Jurkat, Clone E6-1 (cell line): ENCODE measurements around the gene PLXNA4.

DNA sequence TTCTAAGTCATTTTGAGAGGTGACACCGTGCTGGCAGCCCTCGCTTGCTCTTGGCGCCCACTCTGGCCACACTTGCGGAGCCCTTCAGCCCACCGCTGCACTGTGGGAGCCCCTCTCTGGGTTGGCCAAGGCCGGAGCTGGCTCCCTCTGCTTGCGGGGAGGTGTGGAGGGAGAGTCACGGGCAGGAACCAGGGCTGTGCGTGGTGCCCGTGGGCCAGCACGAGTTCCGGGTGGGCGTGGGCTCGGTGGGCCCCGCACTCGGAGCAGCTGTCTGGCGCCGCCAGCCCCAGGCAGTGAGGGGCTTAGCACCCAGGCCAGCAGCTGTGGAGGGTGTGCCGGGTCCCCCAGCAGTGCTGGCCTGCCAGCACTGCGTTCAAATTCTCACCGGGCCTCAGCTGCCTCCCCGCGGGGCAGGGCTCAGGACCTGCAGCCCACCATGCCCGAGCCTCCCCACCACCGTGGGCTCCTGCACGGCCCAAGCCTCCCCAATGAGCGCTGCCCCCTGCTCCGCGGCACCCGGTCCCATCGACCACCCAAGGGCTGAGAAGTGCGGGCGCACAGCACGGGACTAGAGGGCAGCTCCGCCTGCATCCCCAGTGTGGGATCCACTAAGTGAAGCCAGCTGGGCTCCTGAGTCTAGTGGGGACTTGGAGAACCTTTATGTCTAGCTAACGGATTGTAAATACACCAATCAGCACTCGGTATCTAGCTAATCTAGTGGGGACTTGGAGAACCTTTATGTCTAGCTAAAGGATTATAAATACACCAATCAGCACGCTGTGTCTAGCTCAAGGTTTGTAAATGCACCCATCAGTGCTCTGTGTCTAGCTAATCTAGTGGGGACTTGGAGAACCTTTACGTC lies 268.9 kb upstream of the MKLN1 start:
- RRBS, result 48% methylated on average over 2 of the region's 39 CpGs

GRCh38 chr7:131059457-131060532 lies 267.9 kb upstream of the MKLN1 start:
- RRBS, result no CpG with 5 or more reads among the region's 15 CpGs

DNA sequence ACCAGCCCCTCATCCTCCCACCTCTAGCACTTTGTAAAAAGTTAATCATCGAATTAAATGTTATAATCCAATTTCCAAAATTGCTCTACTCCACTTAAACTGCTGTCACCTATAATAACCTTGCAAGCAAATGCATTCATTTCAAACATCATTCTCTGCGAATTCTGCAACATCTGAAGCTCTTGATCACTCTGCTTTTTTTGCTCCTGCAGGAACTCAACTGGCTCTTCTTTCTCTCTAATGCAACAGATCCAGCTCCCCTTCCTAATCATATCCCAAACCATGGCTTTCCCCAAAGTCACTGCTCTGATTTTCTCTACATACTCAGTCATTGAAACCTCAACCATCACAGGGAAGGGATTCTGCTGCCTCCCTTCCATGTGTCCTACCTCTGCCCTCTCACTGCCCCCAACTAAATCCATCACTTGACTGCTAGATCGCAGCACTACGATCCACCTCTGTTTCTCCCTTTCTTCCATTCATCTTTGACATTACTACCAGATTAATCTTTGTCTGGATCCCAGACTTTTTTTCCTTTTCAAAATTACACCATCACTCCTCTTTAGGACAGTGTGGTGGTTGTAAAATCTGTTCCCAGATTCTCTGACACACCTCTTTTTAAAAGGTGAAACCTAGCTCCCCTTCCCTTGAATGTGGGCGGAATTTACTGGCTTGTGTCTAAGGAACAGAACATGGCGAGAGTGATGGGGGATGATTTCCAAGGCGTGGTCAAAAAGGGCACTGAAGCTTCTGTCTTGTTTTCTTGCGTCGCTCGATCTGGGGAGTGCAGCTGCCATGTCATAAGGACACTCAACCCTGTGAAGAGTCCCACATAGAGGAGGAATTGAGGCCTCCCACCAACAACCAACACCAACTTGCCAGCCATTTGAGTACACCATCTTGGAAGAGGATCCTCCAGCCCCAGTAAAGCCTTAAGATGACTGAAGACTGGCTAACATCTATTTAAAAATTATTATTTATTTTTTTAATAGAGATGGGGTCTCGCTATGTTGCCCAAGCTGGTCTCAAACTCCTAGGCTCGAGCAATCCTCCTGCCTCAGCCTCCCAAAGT lies 245.3 kb upstream of the MKLN1 start:
- RRBS, result no CpG with 5 or more reads among the region's 12 CpGs

GRCh38 chr7:131098619-131099240 lies 228.9 kb upstream of the MKLN1 start:
- RRBS, result no CpG with 5 or more reads among the region's 9 CpGs

DNA sequence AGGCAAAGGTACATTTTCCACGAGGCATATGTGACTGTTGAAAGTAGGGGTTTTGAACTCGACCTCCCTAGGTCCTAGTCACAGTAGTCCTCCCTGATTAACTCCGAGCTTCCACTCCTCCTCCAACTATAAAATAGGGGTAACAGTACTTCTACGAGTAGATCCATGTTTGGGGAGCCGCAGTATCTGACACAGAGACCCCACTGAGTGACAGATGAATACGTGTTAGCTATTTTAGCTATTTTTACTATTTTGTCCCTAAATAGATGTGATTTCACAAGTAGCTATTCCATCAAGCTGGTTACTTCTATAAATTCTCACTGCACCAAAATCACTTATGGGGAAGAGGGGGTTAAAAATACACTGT lies 222.6 kb upstream of the MKLN1 start:
- RRBS, result no CpG with 5 or more reads among the region's 6 CpGs

- RRBS, result 8% methylated on average over 59 of the region's 126 CpGs
Observed at GRCh38 chr7:131105639-131106638, 221.7 kb upstream of the MKLN1 start.

DNA sequence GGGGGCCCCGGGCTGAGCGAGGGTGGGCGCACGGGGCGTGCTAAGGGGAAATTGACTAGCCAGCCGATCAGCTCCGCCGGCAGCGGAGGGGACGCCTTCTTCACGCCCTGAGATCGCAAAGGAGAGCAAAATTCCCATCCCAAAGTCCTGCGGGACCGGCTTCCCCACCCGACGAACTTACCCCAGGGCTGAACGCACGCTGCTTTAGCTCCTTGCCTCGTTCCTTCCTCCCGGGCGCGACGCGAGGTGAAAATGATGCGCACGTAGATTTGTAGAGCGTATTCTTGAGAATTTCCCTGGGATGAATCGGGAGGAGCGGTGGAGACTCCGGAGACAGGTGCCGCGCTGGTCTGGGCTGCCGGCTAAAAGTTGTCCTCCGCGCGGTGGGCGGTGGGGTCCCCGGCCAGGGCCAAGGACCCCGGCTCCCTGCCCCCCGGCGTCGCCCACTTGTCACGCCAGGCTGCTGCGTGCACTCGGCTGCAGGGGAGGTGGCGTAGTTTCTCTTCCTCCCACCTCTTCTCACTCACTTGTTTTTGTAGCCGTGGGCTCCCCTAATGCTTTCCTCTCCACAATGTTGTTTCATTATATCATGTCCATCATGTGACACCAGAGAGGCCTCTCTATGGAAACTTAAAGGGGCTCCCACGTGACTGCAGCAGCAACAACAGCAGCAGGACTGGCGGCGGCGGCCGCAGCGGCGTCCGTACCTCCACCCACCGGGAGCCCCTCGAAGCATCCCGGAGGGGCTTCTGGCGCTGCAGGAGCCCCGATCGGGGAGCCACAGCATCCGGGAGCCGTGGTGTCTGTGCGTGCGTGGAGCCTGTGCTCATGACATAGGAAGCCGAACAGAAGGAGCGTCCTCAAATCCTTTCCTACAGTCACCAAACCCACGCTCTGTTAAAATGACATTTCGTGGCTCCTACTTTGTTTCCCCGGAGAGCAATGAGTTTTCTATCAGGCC lies 219.9 kb upstream of the MKLN1 start:
- RRBS, result 1% methylated on average over 38 of the region's 70 CpGs

GRCh38 chr7:131124294-131124867 lies 203.3 kb upstream of the MKLN1 start:
- RRBS, result no CpG with 5 or more reads among the region's 5 CpGs

DNA sequence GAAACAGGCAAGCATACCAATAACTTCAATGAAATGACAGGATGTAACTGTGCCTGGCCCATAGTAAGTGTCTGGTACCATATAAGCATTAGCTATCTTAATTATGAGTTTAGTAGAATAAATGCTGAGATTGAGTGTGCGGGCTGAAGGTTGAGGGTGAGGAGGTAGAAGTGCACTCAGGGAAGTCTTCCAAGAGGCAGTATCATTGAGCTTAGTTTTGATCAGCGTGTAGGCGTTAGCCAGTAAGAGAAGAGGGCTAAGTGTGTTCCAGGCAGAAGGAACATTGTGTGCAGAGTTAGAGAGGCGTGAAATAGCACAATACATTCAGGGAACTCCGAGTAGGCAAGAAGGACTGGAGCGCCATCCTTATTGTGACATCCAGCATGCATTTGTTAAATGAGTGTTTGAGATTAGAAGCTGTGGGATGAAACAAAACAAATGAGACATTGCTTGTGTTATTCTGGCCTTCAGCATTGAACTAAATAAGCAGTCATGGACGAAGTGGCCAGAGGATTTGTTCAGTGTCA lies 140.9 kb upstream of the MKLN1 start:
- RRBS, result no CpG with 5 or more reads among the region's 7 CpGs

DNA sequence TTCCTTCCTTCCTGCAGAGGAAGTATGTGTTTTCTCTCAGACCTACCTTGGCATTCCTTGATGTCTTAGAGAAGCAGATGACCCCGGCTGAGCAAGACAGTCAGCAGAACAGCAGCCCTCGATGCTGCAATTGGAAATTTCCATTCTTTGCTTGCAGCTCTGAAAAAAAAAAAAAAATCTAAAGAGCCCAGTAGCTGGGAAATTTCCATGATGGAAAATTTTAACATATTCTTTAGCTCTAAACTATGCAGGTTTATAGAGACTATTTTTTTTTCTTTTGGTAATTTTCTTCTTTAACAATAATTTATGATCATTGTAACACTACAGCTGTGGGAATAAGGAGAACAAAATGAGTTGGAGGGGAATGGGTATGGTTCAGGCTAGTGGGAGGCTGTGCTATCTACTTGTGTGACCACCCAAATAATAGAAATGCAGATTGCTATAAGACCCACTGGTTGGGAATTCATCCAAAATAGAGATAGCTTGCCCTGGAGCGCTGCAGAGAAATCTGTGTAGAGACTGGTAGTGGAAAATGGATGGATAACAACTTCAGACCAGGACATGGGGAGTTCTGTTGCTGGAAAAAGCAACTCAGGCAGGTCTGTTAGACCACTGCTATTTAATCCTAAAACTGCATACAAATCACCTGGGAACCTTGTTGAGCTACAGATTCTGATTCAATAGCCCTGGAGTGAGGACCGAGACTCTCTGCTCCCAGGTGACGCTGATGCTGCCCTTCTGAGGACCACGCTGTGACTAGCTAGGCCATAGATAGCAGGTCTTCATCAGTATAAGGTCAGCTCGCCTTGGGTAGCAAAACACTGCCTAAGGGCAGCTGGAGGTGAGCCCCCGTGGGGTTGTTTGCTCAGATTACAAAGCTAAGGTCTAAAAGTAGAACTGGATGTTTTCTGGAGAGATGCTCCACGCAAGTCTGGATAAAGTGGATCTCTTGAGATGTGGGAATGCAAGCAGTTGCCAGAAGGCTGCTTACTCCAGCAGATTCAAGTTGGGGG lies 137.1 kb upstream of the MKLN1 start:
- RRBS, result no CpG with 5 or more reads among the region's 9 CpGs

GRCh38 chr7:131231175-131232108 lies 96.2 kb upstream of the MKLN1 start:
- RRBS, result no CpG with 5 or more reads among the region's 11 CpGs

GRCh38 chr7:131419462-131420547 lies 92.1 kb downstream of the MKLN1 start:
- RRBS, result no CpG with 5 or more reads among the region's 4 CpGs

GRCh38 chr7:131545916-131546450 lies 10.4 kb downstream of the PODXL start:
- RRBS, result no CpG with 5 or more reads among the region's 8 CpGs

- RRBS, result 4% methylated on average over 28 of the region's 48 CpGs
Observed at GRCh38 chr7:131556711-131557419, 437 bp upstream of the PODXL start.

DNA sequence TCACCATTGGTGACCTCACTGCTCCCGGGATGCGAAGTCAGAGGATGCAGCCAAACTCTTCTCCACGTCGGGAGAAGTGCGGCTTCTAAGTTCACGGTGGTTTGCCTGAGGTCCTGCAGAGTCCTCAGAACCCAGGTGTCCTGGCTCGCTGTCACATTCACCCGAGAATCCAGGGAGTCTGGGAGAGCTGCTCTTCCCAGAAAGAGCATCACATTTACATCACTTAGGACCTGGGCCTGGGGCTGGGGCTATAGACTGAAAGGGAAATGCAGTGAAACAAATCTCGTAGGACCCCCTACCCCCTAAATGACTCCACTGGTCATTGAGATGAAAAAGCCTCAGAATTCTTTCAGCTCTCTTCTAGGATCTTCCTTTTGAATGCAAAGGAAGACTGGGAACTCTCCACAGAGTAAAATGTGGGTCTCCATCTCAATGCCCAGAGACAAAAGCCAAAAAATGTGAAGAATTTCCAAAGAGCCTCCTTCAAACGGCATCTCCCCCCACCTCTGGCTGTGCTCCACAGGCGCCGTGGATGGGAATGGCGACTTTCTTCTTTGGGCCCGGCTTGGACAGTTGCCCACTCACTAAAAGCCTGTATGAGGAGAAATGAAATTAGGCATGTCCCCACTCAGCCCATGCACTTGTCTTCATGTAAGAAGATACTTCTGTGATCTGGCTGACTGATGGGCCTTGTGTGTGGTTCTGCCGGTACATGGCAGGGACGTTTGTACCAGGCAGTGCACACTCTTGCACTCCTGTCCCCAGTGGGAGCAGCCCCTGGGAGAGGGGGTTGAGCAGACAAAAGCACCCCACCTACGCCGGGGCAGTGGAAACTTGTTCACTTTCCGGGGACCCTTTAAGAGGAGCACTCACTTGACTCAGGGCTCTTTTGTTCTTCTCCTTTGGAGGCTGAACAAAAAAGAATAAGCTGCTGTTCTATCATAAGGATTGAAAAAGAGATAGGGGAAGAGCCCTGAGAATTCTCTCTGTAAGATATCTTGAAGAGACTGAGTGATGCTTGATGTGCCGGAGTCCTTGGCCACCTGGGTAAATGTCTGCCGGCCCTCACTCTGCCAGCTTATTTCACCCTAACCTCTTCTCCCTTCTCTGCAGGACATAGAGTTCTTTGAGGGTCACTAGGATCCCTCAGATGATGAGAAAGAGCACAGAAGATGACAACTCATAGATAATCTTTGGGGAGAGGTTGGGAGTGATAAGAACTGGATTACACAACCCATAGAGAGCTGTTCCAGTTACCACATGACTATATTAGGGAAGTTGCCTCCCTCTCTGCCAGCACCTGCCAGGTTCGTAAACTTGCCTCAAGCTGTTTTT lies 49.2 kb upstream of the PODXL start:
- RRBS, result no CpG with 5 or more reads among the region's 22 CpGs

- RRBS, result 65% methylated on average over 6 of the region's 21 CpGs
Observed at GRCh38 chr7:131622964-131623827, 66.8 kb upstream of the PODXL start.

DNA sequence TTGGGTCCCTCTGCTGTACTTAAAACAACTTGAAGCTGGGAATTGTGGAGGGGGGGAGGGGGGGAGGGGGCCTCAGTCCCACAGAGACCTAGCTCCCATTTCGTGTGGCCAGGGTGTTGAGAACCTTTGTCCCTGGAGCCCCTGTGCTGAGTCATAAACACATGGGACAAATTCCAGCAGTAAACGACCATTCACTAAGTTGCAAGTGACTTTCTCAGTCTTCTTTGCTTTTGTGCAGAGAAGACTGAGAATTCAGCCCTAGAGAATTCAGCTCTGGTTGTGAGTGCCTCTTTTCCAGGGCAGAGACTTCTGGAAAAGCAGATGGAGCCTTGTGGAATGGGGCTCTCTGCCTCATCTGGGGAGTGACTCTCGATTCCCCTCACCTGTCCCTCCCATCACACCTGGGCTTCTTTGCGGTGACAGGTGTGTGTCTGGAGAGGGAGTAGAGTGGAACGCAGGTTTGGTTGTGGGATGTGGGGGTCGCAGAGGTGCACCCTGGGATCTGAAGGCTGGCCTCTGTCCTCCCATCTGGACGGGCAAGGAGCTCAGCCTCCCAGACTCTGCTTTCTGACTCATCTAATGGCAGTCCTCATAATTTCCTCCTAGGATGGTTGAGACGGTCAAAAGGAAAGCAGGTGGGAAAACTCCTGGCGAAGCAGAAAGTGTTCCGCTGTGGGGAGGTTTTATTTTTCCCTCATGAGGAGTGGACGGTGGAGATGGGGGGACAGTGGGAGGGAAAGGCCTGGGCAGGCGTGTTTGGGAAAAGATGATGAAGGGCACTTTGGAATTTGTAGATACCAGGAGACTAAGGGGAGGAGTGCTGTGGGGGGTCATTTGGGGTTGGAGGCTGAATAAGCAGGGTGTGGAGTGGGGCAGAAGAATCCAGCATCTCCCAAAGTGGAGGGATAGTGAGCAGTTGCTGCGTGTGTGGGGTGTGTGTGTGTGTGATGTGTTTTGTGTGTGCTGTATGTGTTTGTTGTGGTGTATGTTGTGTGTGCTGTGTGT lies 96.9 kb upstream of the PODXL start:
- RRBS, result no CpG with 5 or more reads among the region's 13 CpGs

GRCh38 chr7:132206601-132206928 lies 369.7 kb downstream of the PLXNA4 start:
- RRBS, result no CpG with 5 or more reads among the region's 7 CpGs

DNA sequence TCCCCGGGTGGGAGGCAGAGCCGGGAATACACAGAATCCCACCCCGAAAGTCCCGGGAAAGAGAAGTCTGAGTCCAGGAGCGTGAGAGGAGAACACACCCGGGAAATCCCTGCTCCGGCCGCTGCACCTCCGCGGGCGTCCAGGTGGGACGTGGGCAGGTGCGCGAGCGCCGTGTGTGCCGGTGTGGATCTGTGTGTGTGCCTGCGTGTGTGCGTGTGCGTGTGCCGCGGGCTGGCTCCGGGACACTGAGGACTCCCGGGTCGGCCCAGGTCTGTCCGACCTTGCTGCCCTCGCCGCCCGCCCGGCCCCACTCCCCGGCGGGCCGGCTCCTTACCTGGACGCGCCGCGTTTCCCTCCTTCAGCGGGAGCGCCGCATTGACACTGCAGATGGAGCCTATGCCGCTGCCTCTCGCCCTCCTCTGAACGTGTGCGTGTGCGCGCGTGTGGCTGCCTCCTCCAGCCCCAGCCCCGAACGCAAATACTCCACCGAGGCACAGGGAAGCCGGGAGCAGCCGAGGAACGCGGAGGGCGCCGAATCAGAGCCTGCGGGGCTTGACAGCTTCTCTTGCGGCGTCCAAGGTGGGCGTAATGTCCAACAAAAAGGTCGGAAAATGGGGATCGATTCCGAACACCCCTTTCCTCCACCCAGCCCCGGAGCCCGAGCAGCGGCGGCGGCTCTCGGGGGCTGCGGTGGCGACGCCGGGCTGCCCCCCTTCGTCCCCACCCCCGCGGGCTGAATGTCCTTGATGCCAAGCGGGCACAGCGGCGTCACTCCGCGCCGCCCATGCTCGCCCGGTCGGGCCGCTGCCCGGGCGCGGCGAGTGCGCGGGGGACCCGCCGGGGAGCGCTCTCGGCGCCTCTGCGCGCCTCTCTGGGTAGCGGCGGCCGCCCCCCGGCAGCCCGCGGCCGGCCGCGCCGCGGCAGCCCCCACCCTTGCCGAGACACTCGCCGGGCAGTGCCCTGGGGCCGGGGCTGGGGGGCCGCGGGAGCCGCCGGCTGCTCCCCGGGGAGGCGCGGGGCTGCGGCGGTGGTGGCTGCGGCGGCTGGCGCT lies at the start of gene PLXNA4:
TSS of gene PLXNA4 (minus strand) at position 383 of the 1,051 bp plus-strand sequence.
- RRBS, result 29% methylated on average over 67 of the region's 126 CpGs

DNA sequence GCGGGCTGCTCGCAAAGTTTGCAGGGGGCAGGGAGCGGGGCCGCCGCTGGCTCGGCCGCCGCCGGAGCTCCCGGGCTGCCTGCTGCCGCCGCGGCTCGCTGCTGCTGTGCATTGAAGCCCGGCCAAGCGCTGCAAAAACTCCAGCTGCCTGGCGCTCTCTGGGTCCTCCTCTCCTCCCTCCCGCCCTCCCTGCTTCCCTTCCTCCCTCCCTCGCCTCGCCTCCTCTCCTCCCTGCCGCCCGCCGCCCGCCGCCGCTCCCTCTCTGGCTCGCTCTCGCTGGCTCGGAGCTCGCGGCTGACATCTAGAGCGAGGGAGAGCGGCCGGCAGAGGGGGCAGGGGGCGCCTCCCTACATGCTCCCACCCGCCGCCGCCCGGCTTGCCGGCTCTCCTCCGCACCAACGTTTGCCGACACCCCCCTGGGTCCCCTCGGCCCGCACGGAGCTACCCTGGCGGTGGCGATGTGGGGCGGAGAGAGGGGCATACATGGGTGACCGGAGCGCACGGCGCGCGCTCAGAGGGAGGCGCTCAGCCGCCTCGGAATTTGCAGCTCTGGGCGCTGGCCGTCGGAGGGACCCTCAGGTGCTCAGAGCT lies 1.0 kb upstream of the PLXNA4 start:
- RRBS, result 16% methylated on average over 21 of the region's 61 CpGs